Karpas-422 (cell line): ENCODE measurements around the gene SYT7.

- PRO-cap: no peak
- RAMPAGE, long total RNA: no peak
These were observed 31.1 kb upstream of the CD5 start for GRCh38 chr11:61071161-61071680.

DNA sequence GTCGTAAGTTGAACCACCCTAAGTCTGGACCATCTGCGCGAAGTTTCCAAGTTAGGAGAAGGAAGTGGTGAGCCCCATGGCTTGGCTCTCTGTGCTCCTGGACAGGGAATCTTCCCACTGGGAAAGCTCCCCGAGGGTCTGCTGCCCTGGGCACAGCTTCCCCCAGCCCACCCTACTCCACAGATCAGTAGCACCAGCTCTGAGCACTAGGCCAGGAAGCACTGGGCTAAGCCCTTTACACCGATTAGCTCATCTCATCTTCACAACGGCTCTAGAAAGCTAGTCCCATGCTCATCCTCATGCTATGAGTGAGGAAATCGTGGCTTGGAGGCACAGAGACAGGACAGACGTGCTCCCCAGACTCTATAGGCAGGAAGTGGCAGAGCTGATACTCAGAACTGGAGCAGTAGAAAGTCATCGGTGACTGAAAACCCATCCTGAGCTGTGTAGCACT, 9.4 kb downstream of the CD5 start:
- PRO-cap: no peak
- RAMPAGE, long total RNA: no peak

- PRO-cap: no peak
- RAMPAGE, long total RNA: no peak
These were observed 26.4 kb downstream of the CD5 start for GRCh38 chr11:61128716-61129128.

DNA sequence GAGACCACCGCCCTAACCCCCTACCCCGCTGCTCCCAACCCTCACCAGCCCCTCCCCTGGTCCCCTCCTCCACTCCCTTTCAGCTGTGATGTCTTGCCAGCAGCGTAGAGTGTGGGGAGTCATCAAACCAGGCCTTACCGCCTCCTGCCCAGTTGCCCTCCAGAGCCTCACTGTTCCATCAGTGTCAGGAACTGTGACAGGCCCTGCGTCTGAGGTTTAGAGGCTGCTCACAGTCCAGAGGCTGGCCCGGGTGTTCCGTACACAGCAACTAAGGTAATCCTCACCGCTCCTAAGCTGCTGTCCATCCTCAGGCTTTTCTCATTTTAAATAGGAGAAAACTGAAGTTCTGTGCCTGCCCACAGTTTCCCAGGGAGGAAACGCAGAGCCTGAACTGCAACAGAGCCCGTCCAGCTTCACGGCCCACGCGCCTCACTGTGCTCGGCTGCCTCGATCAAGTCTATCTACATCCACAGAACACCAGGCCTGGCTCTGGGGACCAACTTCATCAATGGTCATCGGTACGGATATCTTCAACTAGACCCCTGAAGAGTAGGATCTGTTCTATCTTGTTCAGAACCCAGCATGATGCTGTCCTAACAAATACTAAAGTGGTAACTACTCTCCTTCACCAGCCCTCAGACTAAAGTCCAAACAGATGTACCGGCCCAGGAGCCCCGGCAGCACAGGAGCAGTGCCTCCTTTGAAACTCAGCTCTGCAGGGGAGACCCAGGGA, 10.4 kb downstream of the VPS37C start:
- PRO-cap: no peak
- RAMPAGE, long total RNA: no peak

GRCh38 chr11:61334310-61334879, 1.4 kb downstream of the TKFC start:
- PRO-cap: no peak
- RAMPAGE, long total RNA: no peak

- PRO-cap: unidirectional peak, minus-strand start at chr11:61360416
- RAMPAGE, long total RNA: no peak
These were observed 1.5 kb downstream of the CYB561A3 start for GRCh38 chr11:61360184-61360506.

- PRO-cap: no peak
- RAMPAGE, long total RNA: no peak
These were observed 9.4 kb downstream of the TMEM216 start for GRCh38 chr11:61401375-61402690.

DNA sequence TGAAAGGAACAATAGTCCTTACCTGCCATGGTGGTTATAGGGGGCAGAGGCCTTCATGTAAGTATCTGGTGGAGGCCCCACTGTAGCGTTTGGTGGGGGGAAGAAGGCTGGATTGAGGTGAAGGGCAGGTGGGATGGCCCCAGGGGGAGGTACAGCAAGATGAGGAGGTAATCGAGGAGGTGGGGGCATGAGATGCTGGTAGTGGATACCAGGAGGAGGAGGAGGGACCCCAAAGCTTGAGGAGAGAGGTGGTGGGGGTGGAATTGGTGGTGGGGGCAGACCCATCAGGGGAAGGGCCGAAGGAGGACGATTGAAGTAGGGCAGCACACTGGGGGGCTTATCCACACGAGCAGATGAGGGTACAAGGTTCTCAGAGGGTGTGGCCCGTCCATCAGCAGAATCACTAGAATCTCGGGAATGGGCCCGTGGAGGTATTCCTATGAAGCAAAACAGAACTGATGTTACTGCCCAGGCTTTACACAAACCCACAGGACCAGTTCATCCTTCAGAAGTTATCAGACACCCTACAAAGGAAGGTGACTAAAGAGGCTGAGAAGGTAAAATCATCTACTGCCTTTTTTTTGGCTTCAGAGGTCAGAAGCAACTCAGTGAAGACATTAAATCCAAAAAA, 13.6 kb downstream of the CPSF7 start:
- PRO-cap: no peak
- RAMPAGE, long total RNA: no peak

DNA sequence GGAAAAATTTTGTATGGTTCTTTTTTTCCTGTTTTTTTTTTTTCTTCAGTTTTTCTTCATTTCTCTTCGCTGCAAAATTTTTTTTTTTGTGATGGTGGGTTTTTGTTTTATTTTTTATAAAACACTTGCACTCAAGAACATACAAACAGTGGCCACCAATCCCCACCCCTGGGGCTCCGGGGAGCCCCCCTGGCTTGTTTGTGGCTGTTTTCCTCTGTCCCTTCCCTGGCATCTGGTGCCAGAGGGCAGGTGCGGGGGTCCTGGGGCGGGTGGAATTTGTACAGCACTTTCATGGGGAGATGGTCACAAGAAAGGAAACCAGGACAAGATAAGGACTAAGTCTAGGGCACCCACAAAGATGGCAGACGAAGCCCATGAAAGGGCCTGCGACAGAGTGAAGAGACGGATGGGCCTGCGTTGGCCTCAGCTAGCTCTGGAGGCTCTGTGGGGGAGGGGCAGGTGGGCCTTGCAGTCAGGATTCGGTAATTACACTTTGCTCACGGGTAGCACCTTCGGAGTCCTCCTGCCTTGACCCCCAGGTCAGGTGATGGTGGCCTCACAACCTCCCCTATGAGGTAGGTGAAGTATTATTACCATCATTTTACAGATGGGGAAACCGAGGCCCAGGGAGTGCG, 7.0 kb downstream of the LRRC10B start:
- PRO-cap: no peak
- RAMPAGE, long total RNA: no peak

- PRO-cap: no peak
- RAMPAGE, long total RNA: no peak
These were observed 24.7 kb downstream of the LRRC10B start for GRCh38 chr11:61533142-61533785.

GRCh38 chr11:61580656-61581420, at the start of gene SYT7:
Gene SYT7, minus strand, starts transcription at chr11:61581076.
- PRO-cap: no peak
- RAMPAGE, long total RNA: no peak

DNA sequence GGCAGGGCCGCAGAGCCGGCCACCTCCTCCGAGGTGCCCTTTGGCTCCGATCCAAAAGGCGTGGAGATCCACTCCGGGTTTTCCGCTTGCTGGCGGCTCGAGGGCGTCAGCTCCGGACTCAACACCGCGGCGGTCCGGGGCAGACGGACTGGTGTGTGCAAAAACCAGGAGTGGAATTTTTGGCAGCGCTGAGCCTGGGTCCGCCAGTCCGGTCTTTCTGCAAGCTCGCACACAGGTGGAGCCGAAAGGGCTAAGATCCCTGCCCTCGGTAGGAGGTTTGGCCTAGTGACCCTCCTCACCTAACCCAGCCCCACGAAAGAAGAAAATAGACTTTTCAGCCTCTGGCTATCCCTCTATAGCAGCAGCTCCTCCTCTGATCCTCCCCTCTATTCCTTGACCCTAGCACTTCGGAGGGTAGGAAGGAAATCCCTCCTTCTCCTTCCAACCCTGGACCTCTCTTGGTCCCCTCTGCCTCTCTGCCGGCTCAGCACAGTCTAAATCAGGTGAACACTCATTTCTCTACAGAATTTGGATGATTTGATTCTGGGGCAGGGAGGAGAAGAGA, 627 bp upstream of the SYT7 start:
- PRO-cap: no peak
- RAMPAGE, long total RNA: no peak

DNA sequence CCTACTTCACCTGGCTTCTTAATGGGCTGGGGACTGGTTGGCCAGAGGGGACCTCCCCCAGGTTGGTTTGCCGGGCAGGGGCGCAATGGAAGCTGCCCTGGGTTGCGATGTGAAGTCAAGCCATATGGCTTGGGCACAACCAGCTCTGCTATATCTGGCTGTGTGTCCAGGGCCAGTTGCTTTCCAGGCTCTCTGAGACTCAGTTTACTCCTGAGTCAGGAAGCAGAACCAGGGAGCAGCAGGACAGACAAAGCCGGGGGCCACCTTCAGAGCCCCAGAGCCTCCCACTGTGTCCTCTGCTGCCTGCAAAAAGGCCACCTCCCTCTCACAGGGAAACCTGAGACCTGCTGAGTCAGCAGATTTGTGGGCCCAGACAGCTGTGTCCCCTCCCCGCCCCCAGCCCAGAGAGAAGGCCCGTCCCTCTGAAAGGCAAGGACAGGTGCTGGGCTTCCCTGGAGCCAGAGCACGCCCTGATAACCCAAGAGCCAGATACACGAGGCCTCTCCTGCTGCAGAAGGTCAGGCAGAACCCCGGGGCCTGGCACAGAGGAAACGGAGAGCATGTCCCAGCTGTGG, 29.2 kb upstream of the DAGLA start:
- PRO-cap: no peak
- RAMPAGE, long total RNA: no peak

GRCh38 chr11:61690950-61691400, 10.8 kb downstream of the DAGLA start:
- PRO-cap: no peak
- RAMPAGE, long total RNA: no peak

DNA sequence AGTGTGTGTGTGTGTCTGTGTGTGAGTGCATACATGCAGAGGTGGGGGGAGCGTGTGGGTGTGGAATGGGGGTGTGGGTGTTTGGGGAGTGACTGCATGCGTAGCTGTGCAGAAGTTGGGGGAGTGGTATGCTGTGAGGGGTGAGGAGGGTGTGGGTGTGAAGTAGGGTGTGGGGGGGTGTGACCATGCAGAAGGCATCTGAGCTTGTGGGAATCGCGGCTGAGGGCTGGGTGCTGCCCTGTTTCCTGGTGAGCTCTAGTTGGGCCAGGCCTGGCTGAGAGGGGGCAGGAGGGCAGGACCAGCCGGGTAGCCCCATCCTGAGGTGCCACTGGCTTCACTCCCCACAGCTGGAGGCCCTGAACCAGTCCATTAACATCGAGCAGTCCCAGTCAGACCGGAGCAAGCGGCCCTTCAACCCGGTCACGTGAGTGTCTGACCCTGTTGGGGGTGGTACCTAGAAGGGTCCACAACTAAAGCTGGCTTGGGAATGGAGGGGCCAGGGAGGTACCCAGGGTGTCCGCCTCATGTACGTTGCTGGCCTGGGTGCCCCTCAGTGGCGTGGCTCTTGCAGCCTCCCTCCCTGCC, 16.6 kb downstream of the TMEM258 start:
- PRO-cap: no peak
- RAMPAGE, long total RNA: no peak

DNA sequence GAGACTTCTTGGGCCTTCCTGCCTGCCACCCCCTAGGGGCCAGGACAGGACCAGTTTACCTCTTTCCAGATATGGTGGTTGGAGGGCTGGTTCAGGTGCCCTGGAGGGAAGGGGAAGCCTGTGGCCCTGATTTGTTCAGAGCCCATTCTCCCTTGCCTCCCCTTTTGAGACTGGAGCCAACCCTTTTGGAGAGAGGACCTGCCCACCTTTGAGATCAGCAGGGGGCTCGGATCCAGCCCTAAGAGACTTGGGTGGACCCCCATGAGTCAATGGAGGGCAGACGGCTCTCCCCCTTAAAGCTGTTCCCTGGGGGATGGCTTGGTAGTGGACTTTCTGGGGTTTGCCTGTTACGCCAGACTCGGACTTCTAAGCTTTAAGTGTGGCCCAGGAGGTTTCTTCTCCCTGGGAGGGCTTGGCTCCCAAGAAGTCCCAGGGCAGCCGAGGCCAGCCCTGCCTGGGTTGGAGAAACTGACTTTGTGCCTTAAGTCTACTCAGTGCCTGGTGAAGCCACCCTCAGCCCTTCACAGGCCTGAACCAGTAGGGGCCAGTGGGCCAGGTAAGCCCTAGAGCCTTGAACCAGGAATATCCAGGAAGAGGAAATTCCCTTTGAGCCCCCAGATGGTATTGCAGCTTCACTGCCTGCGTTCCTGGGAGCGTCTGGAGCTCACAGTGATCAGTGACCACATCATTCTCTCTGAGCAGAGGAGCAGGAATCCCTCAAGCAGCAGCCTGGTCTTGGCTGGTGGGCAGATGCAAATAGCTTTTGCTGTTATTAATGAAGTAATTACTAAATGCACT, 5.8 kb downstream of the TMEM258 start:
- PRO-cap: no peak
- RAMPAGE, long total RNA: no peak

GRCh38 chr11:61805130-61806036, 11.4 kb downstream of the FADS1 start:
- PRO-cap: no peak
- RAMPAGE, long total RNA: no peak

- PRO-cap: no peak
- RAMPAGE, long total RNA: no peak
These were observed 3.4 kb downstream of the FADS3 start for GRCh38 chr11:61887961-61888362.

DNA sequence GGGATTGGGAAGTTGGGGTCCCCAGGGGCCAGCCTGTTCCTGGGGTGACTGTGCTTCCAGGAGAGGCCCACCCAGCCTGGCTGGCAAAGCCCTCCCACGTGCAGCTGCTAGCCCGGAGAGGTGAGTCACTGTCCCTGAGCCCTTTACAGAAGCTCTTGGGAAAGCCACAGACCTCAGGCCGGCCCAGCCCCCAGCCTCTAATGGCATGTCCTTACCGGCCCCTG, 868 bp downstream of the FADS3 start:
- PRO-cap: no peak
- RAMPAGE, long total RNA: no peak

DNA sequence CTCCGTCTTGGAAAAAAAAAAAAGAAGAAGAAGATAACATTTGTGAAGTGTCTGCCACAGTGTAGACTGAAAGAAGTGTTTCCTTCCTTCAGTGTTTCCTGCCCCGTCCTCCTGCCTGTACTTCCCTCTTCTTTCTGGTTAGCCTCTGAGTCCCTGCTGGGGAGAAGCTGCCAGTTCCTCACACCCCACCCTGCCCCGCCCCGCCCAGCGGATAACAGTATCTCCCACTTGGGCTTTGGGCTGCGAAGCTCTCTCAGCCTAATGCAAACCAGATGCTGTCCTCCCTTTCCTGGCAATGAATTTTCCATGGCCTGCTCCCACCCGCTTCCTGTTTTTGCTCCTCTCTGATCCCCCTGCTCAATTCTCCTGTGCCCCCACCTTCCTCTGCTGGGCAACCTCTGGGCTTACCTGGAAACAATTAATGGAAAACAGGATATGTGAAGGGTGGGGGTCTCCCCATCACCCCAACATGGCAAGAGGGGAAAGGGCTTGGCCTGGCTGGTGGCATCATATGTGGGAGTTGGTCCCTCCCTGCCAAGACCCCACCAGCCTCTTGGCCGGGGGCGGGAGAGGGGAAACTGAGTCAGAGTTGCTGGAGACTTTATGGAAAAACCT, 5.3 kb upstream of the RAB3IL1 start:
- PRO-cap: no peak
- RAMPAGE, long total RNA: no peak